Suprapubic skin (tissue), 4 donors: ENCODE measurements around the gene RPL19.

GRCh38 chr17:39002142-39002761 is 35.0 kb upstream of the FBXO47 start:
- PRO-cap: unidirectional peak, plus-strand start at chr17:39002608
- RAMPAGE, long total RNA, 4 experiments: no peak in any of the 4 experiments

DNA sequence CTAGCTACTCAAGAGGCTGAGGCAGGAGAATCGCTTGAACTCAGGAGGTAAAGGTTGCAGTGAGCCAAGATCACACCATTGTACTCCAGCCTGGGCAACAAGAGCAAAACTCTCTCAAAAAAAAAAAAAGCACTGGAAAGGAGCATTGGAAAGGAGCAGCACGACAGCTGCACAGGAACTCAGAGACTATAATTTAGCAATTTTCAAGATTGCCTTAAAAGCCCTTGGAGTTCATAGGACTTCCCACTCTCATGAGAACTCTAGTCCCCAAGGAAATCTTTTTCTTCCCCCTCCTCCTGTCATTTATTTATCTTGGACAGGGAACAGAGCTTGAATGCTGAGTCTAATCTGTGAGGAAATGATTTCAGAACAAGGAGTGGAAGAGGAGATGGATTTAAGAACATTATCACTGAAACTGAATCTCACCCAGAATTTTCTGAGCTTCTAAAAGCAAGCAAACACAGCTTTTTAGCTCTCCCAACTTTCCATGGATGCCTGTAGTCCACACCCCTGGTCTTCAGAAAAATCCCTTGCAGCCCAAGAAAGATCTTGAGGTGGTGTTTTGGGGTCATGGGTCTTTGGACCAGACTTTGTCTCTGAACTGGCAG is 68.9 kb downstream of the PLXDC1 start:
- PRO-cap: no peak
- RAMPAGE, long total RNA, 4 experiments: no peak in any of the 4 experiments

DNA sequence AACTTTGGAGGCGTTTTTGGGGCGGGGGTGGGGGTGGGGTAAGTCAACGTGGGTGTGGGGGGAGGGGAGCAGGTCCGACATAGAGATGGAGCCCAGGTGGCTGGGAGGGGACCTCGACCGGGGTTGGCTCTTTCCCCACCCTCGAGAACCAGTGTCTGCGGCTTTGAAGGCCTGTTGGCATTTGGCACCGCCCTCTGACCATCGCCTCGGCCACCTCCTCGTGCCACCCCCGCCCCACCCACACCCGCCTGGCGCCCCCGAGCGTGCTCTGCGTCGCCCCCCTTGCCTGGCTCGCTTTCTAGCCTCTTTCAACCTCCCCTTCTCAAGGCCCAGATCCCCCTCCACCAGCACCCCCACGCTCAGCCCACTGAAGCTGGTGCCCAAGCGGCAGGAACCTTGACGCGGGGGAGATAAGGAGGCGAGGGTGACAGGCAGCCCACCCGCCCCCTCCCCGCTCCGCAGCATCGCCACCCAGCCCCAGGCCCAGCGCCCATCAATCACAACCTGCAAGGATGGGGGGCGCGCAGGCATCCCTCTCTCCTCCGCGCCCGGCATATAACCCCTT is 622 bp downstream of the CACNB1 start:
- PRO-cap: no peak
- RAMPAGE, long total RNA, 4 experiments: no peak in any of the 4 experiments

DNA sequence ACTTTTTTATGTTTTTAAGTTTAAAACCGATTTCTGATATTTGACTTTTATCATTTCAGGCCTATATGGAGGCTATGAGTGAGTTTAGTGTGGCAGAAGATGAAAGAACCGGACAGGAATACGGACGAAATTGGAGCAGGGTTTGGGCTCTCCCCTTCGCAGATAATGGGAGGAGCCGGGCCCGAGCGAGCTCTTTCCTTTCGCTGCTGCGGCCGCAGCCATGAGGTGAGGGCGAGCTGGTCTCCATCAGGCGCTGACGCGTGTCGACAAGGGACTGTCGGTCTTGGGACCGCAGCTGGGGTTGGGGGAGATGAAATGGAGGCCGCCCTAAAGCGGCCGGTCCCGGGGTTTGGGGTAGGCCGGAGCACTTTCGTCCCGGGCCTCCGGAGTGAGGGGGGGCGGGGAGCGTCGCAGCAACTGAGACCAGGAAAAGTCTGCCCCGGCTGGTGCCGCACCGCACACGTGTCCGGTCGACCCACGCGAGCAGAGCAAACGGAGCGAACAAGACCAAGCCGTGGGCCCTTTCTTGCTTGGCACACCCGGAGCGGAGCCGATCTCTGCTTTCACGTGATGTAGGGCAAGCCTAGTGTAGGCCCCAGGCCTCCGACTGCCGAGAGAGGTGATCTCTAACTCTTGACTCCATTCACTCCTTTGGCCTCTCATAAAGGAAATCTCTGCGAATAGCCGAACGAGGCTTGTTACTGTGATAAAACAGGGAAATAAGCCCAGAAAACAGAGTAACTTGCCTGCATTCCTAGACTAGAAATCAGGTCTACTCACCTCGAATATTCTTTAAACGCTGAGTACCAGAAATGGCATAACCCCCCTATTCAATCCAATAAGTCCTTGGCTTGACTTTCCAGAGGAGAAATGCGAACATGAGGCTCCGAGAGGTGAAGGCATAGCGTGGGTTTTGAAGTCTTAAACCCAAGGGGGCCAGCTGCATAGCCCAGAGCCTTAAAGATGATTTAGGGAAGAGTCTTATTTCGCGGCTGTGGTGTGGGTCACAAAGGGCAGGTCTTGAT is at the start of gene RPL19:
TSS of gene RPL19 (plus strand) at position 159 of the 1,025 bp plus-strand sequence.
- PRO-cap: bidirectional peak, plus-strand start at position 221 of the sequence, minus-strand start outside the sequence
- RAMPAGE, long total RNA, 4 experiments: start-site peak on the plus strand in 4 of 4 experiments, centred at positions 199 to 207 of the sequence, 2,546 to 15,907 reads per replicate

GRCh38 chr17:39213782-39214274 is 11.9 kb downstream of the STAC2 start:
- PRO-cap: no peak
- RAMPAGE, long total RNA, 4 experiments: no peak in any of the 4 experiments

GRCh38 chr17:39239558-39240096 is 13.9 kb upstream of the STAC2 start:
- PRO-cap: no peak
- RAMPAGE, long total RNA, 4 experiments: no peak in any of the 4 experiments

DNA sequence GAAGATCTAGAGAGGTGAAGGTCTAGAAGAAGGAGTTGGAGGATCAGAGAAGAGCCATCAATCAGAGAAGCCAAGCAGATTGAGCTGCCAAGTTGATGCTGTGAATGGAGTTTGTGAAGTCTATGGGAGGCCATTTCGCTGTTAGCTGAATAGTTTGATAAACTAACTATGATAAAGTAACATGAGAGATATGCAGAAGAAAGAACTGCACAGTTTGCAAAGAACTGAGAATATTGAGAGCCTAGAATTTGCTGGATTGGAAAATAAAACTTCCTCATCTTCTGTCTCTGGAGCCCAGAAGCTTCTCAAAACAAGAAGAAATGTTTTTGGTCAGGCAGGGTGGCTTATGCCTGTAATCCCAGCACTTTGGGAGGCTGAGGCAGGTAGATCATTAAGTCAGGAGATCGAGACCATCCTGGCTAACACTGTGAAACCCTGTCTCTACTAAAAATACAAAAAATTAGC is 40.2 kb downstream of the FBXL20 start:
- PRO-cap: no peak
- RAMPAGE, long total RNA, 4 experiments: no peak in any of the 4 experiments

- PRO-cap: no peak
- RAMPAGE, long total RNA, 4 experiments: no peak in any of the 4 experiments
Observed at GRCh38 chr17:39365290-39365949, 36.0 kb downstream of the FBXL20 start.

DNA sequence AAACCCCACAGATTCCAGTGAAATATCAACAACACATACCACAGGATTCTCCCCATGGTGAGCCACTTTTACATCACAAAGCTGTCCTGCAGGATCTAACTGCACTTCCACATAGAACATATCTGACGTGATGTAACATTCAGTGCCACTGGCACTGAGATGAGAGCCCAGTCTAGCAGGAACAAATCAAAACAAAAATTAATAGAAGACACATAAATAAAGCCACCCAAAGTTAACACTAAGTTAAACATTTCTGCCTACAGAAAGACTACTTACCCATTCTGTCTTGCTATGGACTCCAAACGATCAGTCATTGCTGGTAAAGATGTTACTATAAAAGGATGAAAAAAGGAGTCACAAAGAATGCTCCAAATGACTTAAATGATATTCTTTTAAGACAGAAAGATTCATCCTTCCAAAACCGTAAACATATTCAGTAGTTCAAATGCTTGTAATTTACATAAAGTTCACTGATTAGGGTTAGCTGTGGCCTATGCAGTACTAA is 10.7 kb downstream of the MED1 start:
- PRO-cap: no peak
- RAMPAGE, long total RNA, 4 experiments: no peak in any of the 4 experiments

DNA sequence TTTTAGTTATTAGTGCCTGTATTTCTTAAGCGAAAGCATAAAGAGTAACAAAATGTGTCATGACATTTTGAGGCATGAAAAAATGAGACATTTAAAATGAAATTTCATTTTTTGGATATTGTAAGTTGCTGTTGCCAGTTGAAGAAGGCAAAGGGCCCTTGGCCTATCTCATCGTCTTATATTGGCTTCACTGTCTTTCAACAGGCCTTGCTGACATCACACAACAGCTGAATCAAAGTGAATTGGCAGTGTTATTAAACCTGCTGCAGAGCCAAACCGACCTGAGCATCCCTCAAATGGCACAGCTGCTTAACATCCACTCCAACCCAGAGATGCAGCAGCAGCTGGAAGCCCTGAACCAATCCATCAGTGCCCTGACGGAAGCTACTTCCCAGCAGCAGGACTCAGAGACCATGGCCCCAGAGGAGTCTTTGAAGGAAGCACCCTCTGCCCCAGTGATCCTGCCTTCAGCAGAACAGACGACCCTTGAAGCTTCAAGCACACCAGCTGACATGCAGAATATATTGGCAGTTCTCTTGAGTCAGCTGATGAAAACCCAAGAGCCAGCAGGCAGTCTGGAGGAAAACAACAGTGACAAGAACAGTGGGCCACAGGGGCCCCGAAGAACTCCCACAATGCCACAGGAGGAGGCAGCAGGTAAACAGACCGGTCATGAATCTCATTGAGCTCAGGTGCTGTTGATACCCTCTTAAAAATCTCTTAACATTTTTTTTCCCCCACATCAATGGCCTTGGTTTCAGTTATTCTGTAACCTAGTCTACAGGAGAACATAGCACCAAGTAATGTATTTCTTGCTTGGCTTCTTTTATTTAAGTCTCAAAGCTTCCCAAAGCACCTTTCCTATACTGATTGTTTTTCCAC is 64.6 kb downstream of the CDK12 start:
- PRO-cap: no peak
- RAMPAGE, long total RNA, 4 experiments: no peak in any of the 4 experiments

DNA sequence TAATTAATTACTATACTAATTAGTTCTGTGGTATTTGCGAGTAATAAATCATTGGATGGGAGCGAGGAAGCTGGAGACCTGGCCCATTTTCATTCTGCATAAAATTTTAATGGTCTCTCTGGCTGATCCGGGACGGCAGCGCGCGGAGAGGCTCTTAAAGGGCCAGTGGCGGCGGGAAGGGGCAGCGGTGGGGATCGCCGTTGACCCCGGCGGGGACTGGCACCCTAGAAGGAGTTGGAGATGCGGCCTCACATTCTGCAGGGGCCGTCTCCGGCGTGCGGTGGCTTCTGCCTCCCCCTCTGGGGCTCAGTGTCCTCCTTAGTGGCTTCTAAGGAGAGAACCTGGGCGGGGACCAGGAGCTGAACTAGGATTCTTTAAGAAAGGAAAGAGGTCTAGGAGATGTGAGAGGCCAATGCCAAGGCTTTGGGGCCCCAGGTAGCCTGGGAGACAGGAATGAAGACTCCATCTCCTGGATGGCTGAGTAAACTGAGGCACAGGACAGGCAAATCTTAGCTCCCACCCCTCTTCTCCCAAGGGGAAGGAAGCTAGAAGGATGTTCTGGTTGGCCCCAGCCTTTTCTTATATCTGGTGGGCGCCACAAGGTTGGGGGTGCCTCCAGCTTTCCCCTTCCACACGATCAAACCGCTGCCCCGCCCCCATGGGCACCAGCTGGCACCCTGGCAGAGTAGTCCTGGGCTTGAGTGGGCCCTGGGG is 8.1 kb upstream of the PPP1R1B start:
- PRO-cap: no peak
- RAMPAGE, long total RNA, 4 experiments: no peak in any of the 4 experiments

- PRO-cap: no peak
- RAMPAGE, long total RNA, 4 experiments: no peak in any of the 4 experiments
Observed at GRCh38 chr17:39662964-39663672, 2.0 kb upstream of the TCAP start.

- PRO-cap: no peak
- RAMPAGE, long total RNA, 4 experiments: no peak in any of the 4 experiments
Observed at GRCh38 chr17:39665542-39666120, 482 bp downstream of the TCAP start.

- PRO-cap: no peak
- RAMPAGE, long total RNA, 4 experiments: no peak in any of the 4 experiments
Observed at GRCh38 chr17:39666919-39667322, 1.3 kb upstream of the PNMT start.

GRCh38 chr17:39709470-39710608 is 10.0 kb downstream of the ERBB2 start:
- PRO-cap: no peak
- RAMPAGE, long total RNA, 4 experiments: no peak in any of the 4 experiments

DNA sequence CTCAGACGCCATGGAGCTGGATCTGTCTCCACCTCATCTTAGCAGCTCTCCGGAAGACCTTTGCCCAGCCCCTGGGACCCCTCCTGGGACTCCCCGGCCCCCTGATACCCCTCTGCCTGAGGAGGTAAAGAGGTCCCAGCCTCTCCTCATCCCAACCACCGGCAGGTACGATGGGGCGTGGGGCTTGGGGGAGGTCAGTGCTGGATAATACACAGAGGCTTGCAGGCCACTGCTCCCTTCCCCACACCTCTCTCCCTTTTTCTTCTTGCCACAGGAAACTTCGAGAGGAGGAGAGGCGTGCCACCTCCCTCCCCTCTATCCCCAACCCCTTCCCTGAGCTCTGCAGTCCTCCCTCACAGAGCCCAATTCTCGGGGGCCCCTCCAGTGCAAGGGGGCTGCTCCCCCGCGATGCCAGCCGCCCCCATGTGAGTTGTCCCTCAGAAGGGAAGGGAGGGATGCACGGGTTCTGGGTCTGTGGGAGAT is 4.6 kb downstream of the GRB7 start:
- PRO-cap: no peak
- RAMPAGE, long total RNA, 4 experiments: no peak in any of the 4 experiments

GRCh38 chr17:39753110-39753482 is 15.4 kb downstream of the GRB7 start:
- PRO-cap: no peak
- RAMPAGE, long total RNA, 4 experiments: no peak in any of the 4 experiments

DNA sequence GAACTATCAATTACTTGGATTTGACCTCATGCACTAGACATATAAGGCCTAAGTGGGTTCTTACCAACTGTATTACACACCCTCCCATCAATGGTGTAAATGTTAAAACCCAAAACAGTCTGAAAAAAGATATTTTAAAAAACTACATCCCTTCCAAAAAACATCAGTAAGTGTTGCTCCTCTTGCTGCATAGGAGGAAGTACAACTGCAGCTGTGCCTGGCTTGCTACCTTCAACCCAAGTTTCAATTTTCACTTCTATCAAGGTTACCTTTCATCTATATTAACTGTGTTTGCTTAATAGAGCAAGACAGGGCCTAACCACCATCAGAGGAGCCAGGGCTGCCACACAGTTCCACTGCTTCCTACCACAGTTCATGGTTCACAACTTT is 56.5 kb downstream of the GRB7 start:
- PRO-cap: no peak
- RAMPAGE, long total RNA, 4 experiments: no peak in any of the 4 experiments

- PRO-cap: no peak
- RAMPAGE, long total RNA, 4 experiments: no peak in any of the 4 experiments
Observed at GRCh38 chr17:39921341-39922543, 3.3 kb upstream of the GSDMB start.

DNA sequence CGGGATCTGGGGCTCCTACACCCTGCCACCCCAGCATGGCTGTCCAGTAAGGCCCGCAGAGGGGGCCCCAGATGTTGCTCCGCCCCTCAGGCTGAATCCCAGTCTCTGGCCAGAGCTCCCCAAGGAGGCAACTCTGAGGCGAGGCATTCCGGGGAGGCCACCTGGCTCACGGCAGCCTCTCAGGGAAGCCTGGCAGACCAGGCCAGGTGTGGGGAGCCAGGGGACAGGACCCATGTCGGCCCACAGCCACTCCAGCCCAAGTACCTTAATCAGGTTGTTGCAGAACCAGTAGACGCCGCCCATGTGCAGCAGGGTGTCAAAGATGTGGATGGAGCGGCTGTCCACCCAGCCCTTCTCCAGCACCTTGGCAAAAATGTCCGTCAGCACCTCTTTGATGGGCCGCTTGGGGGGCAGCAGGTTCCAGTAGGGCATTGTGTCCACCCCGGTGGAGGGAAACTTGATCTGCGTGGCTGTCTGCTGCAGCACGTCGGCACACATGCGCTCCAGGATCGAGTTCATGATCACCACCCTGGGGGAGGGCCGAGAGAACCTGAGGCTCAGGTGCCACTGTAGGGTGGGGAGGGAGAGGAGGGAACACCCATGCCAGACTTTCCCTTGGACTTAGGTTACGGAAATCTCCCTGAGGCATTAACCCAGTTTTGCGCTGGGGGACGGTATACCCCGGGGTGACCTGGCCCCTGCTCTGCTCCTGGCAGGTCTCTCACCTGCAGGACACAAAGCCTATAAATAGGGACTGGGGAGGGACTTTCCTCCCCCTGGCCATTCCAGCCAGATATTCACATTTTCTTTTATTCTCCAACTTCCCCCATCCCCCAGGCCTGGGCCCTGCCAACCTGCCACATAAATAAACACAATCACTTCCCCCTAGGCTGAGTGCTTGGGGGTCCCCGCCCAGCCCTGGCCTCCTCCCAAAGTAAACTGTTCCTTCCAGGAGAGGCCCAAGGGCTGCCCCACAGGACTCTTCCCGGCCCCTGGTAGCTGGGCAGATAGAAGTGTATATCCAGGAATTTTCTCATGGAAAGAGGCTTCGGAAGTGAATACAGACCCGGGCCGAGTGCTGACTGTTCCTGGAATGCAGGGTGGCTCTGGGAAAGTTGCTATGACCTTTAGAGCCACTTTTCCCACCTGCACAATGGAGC is 8.0 kb downstream of the CSF3 start:
- PRO-cap: no peak
- RAMPAGE, long total RNA, 4 experiments: no peak in any of the 4 experiments